Metanephros (tissue), 2 donors: Measurements from ENCODE around the genes CTBP2 and MMP21.

- RAMPAGE, long total RNA = no peak
Observed at GRCh38 chr10:124625971-124626253, 118.3 kb downstream of the FAM53B start.

GRCh38 chr10:124634496-124634953 is 109.7 kb downstream of the FAM53B start:
- RAMPAGE, long total RNA = no peak

GRCh38 chr10:124694822-124695303 is 49.3 kb downstream of the FAM53B start:
- RAMPAGE, long total RNA = no peak

GRCh38 chr10:124705031-124705863 is 38.9 kb downstream of the FAM53B start:
- RAMPAGE, long total RNA = no peak

DNA sequence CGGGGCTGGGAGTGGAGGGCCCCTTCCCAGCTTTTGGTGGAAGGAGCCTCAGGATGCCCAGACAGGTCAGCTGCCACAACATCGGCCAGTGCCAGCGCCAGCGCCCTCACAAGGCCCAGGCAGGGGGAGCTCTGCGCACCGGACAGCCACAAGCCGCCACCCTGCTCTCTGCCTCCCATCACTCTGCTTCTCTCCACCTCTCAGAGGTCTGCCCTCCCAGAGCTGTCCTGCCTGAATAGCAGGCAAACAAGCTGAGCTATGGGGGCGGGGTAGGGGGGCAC is 19.9 kb downstream of the FAM53B start:
- RAMPAGE, long total RNA = no peak

DNA sequence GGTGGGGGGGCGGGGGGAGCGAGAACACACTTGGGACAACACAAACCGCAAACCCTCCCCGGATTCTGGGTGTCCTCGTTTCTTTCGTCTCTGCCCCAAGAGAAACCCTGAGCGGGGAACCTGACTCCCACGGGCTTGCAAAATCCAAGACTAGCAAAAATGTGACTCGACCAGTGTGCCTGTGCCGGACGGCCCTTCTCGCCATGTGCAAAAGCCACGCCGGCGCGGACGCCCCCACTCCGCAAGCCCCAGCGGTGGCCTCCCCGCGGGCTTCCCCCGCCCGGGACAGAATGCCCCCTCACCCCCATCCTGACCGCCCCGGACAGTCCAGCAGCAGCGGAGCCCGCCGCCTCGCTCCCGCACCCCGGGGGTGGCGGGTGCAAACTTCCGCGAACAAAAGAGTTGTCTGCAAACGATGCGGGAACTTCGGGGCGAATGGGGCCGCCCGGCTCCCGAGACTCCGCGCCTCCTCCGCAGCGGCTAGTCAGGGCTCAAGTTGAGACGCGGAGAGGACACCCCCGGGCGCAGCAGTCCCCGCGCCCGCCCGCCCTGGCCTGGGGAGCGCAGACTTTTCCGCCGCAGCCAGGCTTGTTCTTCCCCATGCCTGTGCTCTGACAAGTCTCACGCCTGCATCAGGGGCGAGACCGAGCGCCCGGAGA is 899 bp downstream of the FAM53B start:
- RAMPAGE, long total RNA = no peak

- RAMPAGE, long total RNA = no peak
Observed at GRCh38 chr10:124745455-124745976, 1.3 kb upstream of the FAM53B start.

DNA sequence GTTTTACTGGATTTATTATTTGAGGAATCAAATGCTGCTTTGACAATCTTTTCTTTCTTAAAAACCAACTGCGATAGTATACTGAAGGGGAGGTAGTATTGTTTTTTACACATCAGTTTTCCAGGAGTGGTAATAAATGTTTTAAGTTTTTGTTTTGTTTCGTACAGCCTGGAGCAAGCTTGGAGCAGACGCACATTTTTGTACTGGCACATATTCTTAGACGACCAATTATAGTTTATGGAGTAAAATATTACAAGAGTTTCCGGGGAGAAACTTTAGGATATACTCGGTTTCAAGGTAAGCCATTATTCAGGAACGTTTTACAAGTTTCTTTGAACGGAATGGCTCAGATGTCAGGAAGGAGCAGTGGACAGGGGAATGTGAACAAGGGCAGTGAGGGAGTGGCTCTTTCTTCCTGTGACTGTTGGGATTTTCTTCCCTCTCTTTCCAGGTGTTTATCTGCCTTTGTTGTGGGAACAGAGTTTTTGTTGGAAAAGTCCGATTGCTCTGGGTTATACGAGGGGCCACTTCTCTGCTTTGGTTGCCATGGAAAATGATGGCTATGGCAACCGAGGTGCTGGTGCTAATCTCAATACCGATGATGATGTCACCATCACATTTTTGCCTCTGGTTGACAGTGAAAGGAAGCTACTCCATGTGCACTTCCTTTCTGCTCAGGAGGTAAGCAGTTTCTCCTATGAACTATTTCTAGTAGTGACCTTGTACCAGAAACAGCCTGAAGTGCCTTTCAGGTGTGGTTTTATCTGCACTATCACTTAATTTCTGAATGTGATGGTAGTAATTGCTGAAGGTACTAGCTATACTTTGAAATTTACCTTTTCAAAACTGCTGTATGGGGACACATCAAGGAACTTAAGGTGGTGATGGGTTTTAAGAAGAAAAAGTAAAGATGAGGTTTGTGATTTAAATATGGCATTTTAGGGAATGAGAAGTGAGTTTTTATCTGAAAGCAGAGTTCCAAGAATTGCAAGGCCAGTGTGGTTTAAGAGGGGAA is 41.4 kb downstream of the ZRANB1 start:
- RAMPAGE, long total RNA = no peak

DNA sequence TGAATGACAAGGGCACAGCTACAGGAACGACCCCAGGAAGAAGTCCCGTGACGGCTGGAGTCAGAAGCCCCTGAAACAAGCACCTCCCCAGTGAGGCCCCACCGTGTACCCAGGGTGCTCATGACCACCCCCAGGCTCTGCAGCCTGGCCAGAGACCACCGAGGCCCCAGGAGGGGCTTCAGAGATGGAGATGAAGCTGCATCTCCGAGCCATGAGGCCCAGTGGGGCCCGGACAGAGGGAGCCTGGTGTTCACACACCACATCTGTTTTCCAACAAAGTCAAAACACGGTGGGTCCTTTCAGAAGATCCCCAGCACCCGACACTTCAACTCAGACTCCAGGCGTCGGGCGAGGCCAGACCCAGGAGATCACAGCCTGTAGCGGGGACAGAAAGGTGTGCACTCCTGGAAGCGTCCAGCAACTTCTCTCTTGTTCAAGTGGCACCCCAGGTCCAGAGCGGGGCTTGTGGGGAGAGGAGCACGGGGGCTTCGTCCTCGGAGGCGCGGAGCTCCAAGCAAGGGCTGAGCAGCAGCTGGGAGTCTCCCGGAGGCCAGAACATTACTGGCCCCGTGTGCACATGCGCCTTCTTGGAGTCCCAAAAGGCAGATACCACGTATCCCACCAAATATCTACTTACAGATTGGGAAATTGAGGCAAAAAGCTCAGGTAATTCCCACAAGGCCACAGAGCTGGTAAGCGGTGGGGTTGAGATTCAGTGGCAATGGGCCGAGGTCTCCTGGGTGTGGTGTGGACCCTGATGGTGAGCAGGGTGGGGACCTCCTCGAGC is 31.1 kb downstream of the CTBP2 start:
- RAMPAGE, long total RNA = no peak

GRCh38 chr10:125027791-125028460 is at the start of gene CTBP2:
Gene CTBP2 (minus strand): TSS chr10:125028071.
- RAMPAGE, long total RNA = no peak

GRCh38 chr10:125064285-125064878 is 36.5 kb upstream of the CTBP2 start:
- RAMPAGE, long total RNA = no peak

GRCh38 chr10:125064879-125065797 is 37.3 kb upstream of the CTBP2 start:
- RAMPAGE, long total RNA = no peak

DNA sequence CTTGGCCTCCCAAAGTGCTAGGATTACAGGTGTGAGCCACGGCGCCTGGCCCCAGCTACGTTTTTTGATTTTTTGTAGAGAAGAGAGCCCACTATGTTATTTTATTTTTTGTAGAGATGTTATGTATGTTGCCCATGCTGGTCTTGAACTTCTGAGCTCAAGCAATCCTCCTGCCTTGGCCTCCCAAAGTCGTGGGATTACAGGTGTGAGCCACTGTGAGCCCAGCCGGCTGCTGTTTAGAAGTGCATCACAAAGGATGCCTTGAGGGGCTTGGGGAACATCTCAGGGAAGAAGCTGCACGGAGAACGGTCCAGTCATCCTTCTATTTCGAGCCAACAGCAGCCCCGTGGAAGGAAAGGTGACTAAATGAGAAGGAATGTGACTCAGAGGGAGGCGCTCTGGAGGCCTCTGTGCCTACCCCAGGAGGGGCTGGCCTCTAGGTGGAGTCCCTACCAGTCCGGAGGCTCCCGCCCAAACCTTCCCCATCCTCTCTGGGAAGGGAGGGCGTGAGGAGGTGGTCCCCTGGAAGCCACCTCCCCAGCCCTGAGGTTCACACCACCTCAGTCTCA is 56.2 kb upstream of the CTBP2 start:
- RAMPAGE, long total RNA = no peak

GRCh38 chr10:125118085-125118645 is 90.3 kb upstream of the CTBP2 start:
- RAMPAGE, long total RNA = no peak

- RAMPAGE, long total RNA = no peak
Observed at GRCh38 chr10:125132895-125133478, 105.1 kb upstream of the CTBP2 start.

- RAMPAGE, long total RNA = no peak
Observed at GRCh38 chr10:125138650-125139483, 111.0 kb upstream of the CTBP2 start.

GRCh38 chr10:125161425-125161735 is 133.5 kb upstream of the CTBP2 start:
- RAMPAGE, long total RNA = no peak

- RAMPAGE, long total RNA = no peak
Observed at GRCh38 chr10:125775569-125776118, at the start of gene MMP21. Gene MMP21 (minus strand): TSS chr10:125775821.

GRCh38 chr10:125815684-125816928 is 7.0 kb downstream of the UROS start:
- RAMPAGE, long total RNA = no peak

DNA sequence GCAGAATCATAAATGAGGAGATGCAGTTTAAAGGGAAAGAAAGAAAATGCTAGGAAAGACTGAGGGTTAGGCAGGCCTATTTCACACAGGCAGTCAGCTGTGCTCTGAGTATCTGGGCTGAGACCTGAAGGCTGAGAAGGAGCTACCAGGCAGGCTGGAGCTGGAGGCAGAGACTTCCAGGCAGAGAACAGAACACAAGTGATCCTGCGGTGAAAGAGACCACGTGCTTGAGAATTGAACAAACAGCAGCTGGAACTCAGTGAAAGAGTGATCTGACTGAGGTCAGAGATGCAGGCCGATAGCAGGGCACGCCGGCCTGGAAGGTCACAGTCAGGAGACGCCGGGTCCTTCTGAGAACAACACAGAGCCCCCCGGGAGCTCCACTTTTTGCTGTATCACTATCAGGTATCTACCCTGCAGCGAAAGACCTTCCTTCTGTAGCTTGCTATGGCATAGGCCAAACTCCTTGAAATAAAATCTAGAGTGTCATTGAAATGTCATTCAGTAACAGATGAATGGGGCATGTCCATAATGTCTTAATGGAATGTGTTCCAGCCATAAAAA is 147.7 kb downstream of the ADAM12 start:
- RAMPAGE, long total RNA = no peak